ENCODE data around the genes GTF2H4 and MUC22.

DNA sequence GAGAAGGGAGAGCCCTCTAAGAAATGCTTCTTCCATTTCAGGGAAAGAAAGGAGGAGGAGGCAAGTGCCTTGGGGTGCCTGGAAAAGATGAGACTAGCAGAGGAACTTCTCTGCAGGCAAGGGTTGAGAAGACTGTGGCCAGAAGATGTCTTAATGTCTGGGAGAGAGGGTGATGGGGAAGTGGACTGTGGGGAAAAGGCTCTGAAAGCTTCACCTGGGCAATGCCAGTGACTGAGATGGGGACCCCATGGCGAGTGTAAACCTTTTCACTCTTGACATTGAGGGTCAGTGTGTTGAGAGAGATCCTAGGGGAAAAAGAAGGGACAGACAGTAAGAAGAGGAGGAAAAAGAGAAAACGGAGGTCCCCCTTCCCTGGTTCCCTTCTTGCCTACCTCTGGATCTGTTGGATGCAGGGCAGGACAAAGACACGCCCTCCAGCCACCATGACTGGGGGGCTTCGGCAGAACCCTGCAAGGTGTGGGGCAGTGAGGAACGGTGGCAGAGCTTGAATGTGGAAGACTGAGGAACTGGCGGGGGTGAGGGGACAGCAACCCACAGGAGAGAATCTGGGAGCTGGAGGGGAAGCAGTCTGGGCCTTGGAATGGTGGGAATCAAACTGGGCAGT, 975 bp downstream of the FLOT1 start:
- RRBS = no CpG with 5 or more reads among the region's 6 CpGs

- RRBS = no CpG with 5 or more reads among the region's 9 CpGs
These were observed 15.2 kb upstream of the IER3 start for GRCh38 chr6:30759466-30760120.

DNA sequence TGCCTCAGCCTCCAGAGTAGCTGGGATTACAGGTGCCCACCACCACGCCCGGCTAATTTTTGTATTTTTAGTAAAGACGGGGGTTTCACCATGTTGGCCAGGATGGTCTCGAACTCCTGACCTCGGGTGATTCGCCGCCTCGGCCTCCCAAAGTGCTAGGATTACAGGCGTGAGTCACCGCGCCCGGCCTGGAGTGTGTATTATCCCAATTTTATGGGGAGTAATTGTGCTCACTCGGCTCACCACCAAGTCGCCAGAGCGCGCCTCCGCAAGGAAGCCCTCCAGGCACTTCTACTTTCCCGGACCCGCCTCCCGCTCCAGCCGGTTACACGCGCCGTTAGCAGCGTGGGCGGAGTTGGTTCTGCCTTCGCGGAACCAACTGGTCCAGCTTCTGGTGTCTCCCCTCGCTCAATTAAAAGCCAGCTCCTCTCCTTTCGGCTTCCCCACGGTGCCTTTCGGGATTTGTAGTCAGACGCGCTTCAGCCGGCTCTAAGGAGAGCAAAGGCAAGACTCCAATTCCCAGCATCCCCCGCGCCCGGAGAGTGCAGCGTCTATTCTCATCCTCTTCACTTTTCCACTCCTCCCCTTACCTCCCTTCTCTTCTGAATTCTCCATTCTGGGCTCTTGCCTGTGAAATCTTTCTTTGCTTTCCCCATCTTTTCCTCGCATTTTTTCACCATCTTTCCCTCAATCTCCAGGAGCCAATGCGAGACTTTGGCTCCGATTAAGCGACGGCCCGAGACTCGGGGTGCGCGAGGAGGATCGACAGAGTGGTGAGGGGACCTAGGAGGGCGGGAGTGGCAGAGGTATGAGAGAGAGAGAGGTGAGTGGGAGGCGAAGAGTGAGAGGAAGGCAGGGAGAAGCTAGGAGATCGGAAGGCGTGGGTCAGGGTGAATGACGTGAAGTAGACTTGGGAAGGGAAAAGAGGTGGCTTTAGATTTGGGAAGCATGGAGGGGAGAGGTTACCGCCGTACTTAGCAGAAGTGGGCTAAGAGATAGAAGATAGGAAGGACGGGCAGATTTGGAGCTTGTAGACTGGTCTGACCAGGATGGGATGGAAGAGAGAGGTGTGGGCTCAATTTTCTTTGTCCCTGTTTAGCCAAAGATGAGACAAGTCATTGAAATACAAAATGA, at the start of gene GTF2H4:
GTF2H4 (plus strand) TSS at position 577 of the 1,134 bp plus-strand sequence.
- RRBS = 2% methylated on average over 7 of the region's 57 CpGs

DNA sequence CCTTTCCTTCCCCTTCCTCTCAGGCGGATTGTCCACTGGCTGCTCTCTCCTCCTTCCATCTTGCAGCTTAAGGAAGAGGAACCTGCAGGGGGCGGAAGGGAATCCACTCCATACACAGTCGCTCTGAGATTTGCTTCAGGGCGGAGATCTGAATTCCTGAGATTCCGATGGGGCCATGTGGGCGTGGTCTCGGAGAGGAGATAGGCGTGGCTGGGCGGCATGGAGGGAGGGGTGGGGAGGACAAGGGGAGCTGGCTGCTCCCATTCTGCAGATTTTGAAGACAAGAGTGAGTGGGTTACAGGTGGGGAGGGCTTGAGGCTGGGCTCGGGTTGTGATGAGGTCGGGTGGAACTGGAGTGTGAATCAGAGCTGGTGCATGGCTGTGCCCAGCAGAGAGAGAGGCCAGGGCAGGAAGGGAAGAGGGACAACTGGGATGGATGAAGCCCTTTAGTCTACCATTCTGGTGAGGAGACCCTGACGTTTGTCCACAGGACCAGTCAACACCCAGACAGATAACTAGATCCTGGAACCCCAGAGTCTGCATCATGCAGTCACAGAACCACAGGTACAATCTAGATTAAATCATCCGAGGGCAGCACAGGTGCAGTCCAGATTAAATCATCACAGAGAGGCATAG, 2.0 kb downstream of the MUCL3 start:
- RRBS = no CpG with 5 or more reads among the region's 13 CpGs

GRCh38 chr6:31010314-31010628, at the start of gene MUC22:
Gene MUC22 (plus strand): TSS chr6:31010474.
- RRBS = no CpG with 5 or more reads among the region's 5 CpGs

DNA sequence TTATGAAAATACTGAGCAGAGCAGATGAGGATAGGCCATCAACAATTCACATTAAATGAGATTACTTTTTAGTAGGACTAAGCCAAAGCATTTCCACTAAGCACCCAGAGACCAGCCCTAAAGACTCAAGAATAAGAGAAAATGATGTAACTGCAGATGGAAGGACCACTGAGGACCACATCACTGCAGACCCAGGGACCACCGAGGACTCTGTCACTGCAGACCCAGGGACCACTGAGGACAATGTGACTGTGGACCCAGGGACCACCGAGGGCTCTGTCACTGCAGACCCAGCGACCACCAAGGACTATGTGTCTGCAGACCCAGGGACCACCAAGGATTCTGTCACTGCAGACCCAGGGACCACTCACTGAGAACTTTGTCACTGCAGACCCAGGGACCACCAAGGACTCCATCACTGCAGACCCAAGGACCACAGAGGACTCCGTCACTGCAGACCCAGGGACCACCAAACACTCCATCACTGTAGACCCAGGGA, 45.9 kb downstream of the MUC22 start:
- RRBS = no CpG with 5 or more reads among the region's 4 CpGs

DNA sequence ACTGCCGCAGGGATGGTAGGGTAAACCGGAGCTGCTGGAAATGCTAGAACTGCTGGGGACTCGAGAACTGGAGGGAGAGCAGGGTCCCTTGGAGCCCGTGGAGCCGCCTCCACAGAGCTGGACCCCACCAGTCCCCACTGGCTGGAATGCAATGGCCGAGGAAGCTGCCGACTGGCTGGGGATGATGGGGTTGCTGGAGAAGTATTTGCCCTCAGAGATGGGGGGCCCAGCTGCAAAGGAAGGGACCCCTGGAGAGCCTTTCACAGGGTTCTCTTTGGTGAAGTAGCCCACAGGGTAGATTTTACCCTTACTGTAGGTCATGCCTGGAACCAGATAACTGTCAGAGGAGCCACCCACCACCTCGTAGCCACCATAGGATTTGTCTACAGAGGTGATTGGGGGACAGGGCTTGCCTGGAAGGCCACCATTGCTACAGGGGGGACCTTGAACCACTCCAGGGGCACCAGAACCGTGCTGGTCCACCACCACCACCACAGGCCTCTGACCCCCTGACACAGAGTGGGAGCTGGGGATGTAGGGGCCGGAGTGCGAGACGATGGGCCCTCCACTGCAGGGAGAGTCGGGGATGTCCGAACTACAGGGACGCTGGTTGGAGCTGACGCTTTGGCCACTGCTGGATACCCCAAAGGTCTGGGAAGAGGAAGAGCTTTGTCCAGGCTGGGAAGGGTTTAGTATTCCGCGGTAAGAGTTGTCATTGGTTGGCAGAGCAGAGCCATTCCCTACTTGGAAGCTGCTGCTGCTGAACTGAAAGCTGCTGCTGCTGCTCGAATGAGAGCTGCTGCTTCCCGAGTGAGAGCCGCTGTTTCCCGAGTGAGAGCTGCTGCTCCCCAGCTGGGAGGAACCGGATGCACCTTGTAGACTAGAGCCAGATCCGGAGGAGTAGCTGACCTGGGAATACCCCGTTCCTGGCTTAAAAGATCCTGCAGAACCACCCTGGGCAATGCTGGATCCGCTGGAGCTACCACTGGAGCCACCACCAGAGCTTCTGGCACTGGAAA, 2.1 kb downstream of the PSORS1C1 start:
- RRBS = 90% methylated on average over 2 of the region's 26 CpGs

- RRBS = no CpG with 5 or more reads among the region's 3 CpGs
These were observed 9.1 kb downstream of the CCHCR1 start for GRCh38 chr6:31148604-31148814.

DNA sequence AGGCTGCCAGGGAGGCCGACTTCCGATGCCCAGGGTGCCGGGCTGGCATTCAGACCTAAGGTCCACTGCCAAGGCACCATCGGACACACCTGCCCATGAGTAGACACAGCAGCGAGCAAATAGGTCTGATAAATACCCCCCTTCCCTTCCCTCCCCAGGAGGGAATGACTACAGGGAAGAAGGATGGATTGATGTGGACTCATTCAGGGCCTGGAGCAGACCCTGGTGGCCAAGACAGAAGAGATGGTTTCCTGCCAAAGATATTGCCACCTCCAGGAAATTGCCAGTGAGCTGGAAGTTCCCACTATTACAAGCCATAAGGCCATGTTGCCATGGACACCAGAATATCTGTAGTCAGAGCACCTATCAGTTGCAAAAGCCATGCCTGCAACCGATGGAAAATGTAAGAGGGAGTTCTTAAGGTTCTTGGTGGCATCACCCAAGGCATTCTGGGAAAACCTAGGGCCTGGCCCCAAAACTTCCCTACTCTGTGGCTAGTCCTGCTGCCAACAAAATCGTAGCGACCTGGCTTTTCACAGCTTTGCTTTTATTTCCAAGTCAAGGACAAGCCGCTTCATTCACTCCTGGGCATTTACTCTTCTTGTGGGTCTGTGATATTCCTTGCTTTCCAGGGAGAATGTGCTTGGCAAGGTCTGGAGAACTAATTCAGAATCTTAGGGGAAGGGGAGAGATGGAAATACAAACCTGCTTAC, 4.4 kb downstream of the TCF19 start:
- RRBS = no CpG with 5 or more reads among the region's 9 CpGs

- RRBS = no CpG with 5 or more reads among the region's 13 CpGs
These were observed 8.4 kb upstream of the POU5F1 start for GRCh38 chr6:31178506-31179695.

- RRBS = no CpG with 5 or more reads among the region's 15 CpGs
These were observed 25.8 kb upstream of the POU5F1 start for GRCh38 chr6:31196128-31196736.

GRCh38 chr6:31203282-31203572, 32.7 kb upstream of the POU5F1 start:
- RRBS = no CpG with 5 or more reads among the region's 3 CpGs

- RRBS = no CpG with 5 or more reads among the region's 8 CpGs
These were observed 3.8 kb downstream of the HLA-C start for GRCh38 chr6:31268083-31268568.

GRCh38 chr6:31399875-31400512, 3.4 kb upstream of the MICA start:
- RRBS = no CpG with 5 or more reads among the region's 44 CpGs

DNA sequence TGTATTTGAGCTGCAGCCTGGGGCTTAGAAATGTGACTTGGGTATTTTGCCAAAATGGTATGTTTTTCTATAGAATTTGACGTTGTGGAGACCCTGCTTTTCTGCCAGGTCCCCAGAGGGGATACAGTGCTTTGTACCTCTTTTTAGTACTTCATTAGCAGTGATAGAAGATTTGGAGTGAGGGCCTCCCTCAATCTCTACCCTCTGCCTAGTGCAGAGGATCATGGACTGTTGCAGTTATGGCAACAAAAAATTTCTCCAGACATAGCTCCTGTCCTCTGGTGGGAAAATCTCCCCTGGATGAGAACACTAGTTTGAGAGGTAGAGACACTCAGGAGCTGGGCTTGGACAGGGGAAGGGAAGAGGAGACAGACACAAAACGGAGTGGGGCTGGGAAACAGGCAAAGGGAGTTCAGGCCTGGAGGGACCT, 18.1 kb downstream of the MICA start:
- RRBS = no CpG with 5 or more reads among the region's 2 CpGs

GRCh38 chr6:31533956-31534647, 5.3 kb downstream of the MCCD1 start:
- RRBS = no CpG with 5 or more reads among the region's 14 CpGs

DNA sequence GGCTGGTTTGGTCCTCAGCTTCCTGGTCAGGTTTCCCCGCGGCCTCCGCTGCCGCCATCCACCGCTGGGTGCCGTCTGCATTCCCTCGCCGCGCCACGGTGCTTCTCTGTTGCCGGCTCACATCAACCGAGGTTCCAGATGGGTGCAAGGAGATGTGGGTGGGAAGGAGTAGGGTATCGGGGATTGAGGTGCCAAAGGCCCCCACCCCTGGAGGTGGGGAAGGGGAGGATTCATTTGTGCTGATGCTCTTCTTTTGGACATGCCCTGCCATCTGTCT, 5.8 kb downstream of the MCCD1 start:
- RRBS = no CpG with 5 or more reads among the region's 13 CpGs

DNA sequence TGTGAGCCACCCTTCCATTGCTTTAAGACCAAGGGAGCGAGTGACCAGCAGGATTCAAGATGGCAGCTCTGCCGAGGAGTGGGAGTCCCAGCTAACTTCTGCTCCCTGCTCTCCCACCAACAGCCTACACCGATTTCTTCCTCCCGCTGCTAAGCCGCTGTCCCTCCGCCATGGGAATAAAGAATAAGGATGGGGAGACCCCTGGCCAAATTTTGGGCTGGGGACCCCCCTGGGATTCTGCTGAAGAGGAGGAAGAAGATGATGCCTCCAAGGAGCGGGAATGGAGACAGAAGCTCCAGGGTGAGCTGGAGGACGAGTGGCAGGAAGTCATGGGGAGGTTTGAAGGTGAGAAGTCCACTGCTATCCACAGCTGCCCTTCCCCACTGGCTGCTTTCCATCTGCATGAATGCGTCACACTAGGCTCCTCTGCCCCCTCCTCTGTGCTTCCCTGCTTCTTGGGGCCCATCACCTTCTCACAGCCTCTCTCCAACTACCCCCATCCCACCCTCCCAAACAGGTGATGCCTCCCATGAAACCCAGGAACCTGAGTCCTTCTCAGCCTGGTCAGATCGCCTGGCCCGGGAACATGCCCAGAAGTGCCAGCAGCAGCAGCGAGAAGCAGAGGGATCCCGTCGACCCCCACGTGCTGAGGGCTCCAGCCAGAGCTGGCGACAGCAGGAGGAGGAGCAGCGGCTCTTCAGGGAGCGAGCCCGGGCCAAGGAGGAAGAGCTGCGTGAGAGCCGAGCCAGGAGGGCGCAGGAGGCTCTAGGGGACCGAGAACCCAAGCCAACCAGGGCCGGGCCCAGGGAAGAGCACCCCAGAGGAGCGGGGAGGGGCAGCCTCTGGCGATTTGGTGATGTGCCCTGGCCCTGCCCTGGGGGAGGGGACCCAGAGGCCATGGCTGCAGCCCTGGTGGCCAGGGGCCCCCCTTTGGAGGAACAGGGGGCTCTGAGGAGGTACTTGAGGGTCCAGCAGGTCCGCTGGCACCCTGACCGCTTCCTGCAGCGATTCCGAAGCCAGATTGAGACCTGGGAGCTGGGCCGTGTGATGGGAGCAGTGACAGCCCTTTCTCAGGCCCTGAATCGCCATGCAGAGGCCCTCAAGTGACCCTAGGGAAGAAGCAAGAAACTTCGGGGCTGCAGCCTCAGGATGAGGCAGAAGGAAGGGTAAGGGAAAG, 10.5 kb downstream of the NFKBIL1 start:
- RRBS = 73% methylated on average over 5 of the region's 33 CpGs

DNA sequence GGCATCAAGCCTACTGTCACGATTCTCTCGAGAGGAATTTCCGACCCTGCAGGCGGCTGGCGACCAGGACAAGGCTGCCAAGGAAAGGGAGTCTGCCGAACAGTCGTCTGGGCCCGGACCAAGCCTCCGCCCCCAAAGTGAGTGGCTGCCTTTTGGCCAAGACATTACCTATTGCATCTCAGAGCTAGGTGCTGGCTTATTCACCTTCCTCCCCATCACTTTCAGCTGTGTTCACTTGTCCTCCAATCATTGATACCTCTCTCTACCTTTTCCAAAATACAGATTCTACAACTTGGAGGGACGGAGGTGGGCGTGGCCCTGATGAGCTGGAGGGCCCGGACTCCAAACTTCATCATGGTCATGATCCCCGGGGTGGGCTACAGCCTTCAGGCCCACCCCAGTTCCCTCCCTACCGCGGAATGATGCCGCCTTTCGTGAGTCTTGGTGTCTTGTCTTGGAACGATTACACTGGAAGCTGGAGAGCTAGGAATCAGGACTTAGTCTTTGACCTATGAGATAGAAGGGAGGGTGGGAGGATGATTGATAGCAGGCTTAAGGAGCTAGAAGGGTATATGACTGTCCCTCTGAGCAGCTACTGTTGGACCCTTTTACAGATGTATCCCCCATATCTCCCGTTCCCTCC, 4.8 kb downstream of the PRRC2A start:
- RRBS = no CpG with 5 or more reads among the region's 19 CpGs